OCI-LY7 (cell line): ENCODE results near the genes EPHA5, UBA6, TMPRSS11B, FDCSP and MUC7.

- PRO-cap = no peak
- RAMPAGE, long total RNA = no peak
Measured at GRCh38 chr4:57097079-57097755, 13.0 kb downstream of the IGFBP7 start.

DNA sequence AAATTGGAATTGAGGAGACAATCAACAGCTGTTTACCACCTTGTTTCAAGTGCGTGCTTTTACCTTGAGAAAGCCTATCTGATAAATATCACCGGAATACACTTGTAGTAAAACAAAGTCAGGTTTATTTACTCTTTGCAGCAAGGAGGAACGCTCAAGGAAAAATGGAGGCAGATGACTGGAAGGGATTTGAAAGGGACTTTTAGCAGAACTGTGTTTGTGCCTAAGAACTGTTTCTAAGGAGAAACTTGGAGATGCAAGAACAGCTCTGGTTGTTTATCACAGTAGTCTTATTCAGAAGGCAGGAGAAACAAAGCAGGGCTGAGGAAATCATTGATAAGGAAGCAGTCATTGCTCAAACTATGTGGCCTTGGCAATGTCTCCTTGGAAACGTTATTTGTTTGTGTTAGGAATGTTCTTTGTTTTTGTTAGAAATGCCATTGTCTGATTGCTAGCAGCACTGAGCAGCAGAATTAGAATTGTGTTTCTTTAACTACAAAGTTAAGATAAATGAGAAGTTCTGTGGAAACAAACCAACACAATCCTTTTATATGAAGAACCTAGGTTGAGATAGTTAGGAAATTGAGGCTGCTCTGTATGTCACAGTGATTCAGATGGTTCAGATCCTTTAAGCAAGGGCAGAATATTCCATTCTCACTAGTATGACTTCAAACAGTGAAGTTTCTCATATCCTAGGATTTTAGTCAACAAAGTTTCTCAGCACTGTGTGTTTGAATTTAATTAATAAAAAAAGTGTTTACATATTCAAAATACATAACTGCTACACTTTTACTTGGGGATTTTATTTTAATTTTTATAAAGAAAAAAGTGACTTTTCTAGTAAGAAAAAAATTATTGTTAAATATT lies 1191.3 kb upstream of the IGFBP7 start:
- PRO-cap = no peak
- RAMPAGE, long total RNA = no peak

GRCh38 chr4:60564933-60565265 lies 635.2 kb upstream of the ADGRL3 start:
- PRO-cap = no peak
- RAMPAGE, long total RNA = no peak

DNA sequence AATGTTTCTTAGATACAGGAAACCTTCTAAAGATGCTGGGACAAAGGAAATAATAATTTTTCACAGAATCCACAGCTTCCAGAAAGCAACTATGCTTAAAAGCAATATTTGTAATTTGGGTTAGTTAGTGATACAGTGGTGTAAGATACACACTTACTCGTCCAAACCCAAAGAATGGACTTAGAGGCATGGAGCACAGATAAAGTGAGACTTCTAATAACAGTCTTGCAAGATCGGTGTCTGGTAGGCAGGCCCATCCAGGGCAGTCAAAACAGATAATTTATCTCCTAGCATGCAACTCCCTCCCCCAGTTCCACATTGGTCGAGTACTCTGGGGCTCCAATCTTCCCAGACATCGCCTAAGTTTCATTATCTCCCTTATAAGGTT lies 471.5 kb downstream of the TECRL start:
- PRO-cap = no peak
- RAMPAGE, long total RNA = no peak

DNA sequence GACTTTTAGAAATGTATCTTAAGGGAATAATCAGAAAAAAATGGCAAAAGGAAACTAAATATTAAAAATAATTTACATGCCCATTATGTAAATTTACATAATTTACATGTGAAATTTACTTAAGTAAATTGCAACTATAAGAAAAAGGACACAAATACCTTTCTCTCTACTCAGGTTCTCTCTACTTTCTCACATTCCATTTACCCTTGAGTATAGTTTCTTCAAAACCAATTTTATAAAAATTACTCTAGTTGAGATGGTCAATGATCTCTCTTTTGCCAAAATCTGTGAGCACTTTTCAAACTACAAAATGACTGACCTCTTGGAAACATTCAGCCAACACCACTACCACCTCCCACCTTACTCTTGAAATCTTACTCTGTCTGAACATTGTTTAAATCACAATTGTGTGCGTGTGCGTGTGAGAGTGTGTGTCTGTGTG lies 337.2 kb downstream of the EPHA5 start:
- PRO-cap = no peak
- RAMPAGE, long total RNA = no peak

DNA sequence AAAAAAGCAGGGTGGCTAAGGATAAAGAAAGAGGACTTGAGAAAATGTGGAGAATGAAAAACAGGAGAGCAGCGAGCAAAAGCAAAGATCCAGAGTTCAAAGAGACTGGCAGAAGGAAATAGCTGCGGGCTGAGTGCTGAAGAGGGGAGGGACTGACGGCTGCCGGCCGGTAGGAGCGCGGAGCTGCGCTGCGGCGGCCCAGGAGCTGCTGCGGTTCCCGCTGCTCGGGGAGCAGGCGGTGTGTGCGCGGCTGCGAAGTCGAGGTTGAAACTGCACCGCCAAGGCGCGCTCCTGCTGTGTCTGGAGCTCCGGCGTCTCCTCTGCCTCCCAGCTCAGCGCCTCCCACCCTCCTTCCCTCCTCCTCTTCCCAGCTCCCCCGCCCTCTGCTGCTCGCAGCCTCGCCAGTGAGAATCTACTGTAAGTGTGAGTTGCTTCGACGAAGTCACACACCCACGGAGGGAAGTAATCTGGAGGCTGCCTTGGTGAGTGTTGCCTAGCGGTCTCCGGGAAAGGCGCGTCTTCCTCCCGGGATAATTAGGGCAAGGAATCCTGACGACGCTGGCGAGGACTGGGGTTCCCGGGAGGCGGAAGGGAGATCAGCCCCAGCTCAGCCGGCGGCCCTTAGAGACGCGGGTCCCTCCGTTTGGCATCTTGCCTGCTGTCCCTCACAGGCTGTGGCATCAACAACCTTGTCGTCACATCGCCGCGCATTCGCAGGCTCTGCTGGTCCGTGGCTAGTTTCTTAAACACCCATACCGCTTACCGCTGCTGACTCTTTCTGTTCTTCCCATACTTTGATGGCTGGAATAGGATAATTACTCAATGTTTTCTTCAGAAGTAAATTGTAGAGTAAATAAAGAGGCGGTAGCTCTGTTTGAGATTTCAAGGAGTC lies at the start of gene EPHA5:
EPHA5 (minus strand) TSS at position 298 of the 892 bp plus-strand sequence.
- PRO-cap = no peak
- RAMPAGE, long total RNA = no peak

DNA sequence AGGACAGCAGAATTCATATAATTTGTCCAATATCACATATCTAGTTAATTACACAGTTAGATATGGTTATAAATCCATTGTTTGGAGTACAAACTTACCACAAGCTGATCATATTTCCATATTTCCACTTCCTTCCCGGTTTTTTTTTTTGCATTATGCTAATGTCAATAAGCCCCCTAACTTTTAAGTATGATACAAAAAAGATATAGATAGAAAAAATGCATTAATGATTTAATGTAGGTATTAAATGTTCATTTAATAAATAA lies 569.1 kb upstream of the EPHA5 start:
- PRO-cap = no peak
- RAMPAGE, long total RNA = no peak

- PRO-cap = bidirectional peak, plus-strand start at chr4:67575485, minus-strand start at chr4:67575441; bidirectional peak, plus-strand start at chr4:67576154, minus-strand start at chr4:67576157
- RAMPAGE, long total RNA = no peak
Measured at GRCh38 chr4:67575187-67576456, 17.1 kb downstream of the STAP1 start.

GRCh38 chr4:67581518-67581854 lies 23.0 kb downstream of the STAP1 start:
- PRO-cap = no peak
- RAMPAGE, long total RNA = no peak

DNA sequence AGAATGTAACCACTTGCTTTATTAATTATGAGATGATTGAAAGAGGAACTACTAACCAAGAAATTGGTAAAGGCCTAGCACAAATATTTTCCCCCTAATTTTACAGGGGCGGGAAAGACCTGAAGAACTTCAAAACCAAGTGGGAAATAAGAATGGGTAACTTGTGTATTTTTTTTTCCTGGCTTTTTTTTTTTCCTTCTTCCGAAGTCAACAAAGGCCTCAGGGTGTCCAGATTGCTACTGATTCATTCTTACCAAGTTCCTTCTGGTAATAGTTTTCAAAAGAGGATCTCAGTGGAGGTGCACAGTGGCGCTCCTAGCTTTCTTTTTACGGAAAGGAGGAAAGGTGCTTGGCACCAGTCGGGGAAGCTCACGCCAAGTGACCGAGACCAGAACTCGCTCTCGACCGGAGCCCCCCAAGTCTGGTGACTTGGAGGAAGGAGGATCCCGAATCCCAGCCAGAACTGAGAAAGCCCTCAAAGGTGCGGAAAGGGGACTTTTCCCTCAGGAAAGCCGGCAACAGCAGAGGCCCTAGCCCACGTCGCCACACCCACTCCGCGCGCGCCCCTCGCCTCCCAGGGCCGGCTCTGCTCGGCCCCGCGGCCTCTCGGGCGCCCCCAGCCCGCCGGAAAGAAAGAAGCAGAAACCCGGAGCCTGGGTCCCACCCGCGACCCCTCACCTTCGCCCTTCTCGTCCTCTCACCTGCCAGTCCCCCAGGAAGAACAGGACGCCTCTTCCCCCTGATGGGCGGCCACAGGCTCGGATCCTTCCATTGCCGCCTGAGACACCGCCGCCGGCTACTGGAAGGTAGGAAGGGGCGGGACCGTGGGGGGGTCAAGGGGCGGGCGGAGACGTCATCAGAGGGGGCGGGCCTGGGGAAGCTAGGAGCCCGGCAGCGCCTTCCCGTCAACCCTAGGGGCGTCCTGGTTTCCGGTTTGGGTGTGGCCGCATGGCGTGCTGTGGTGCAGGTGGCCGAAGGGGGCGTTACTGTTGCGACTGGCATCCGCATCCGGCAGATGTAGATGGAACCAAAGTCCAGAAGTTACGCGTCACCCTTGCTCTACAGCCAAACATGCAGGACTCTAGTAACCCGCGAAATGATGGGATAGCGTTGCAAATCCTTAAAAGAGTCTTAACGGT lies at the start of gene UBA6:
UBA6 (minus strand) TSS at position 808 of the 1,139 bp plus-strand sequence.
- PRO-cap = bidirectional peak, plus-strand start at position 549 of the sequence, minus-strand start at position 556 of the sequence; bidirectional peak, plus-strand start at position 1,037 of the sequence, minus-strand start at position 801 of the sequence
- RAMPAGE, long total RNA = no peak

- PRO-cap = no peak
- RAMPAGE, long total RNA = no peak
Measured at GRCh38 chr4:68245578-68245809, at the start of gene TMPRSS11B. TSS of gene TMPRSS11B (minus strand) at chr4:68245694.

DNA sequence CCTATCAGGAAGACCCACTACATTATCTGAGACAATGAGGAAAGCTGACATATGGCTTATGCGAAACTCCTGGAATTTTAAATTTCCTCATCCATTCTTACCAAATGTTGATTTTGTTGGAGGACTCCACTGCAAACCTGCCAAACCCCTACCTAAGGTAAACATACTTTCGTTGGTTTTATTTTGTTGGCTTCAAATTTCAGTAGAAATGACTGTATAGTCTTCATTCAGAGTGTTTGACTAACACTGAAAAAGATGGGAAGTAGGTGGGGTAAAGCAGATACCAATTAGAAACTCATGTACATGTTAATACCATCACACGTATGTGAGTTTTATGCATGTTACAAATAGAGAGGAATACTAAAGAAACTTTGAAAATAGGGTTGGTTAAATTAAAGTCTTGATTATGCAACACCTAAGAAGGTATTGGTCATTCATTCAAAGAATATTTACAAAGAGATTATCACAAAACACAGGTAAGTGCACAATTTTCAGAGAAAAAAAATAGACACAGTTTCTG lies 2.3 kb downstream of the UGT2B10 start:
- PRO-cap = no peak
- RAMPAGE, long total RNA = no peak

DNA sequence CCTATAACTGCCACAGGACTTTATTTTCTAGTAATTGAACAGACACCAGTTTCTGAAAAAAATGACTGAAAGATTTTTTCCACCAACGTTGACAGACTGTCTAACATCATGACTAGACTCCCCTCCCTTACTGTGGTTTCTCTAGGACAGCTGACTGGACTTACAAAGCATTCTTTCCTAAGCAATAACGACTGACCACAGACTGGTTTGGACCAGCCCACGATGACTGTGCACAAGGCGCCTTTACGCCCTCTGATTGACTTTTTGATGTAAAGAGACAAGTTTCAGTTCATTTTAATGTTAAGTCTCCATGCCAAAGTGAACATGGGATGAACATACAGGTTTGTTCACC lies 50.4 kb upstream of the UGT2B4 start:
- PRO-cap = no peak
- RAMPAGE, long total RNA = no peak

DNA sequence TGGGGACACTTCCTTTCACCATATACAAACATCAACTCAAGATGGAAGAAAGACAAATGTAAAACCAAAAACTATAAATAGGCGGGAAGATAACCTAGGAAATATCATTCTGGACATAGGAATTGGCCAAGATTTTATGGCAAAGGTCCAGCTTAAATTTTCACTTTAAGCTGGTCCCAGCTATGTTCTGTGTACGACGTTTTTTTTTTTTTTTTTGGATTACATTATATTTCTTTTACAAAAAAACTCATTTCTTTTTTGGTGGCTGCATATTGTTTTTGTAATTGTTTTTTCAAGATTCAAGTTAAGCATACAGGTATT lies 59.3 kb upstream of the UGT2B4 start:
- PRO-cap = no peak
- RAMPAGE, long total RNA = no peak

DNA sequence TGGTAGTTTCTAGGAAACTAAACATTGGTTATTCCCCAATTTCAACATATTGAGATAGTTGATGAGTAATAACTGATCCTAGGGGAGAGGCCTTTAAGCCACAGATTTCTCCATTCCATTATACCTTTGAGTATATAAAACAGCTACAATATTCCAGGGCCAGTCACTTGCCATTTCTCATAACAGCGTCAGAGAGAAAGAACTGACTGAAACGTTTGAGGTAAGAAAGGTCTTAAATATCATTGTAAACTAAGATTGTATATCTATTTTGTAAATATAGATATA lies at the start of gene FDCSP:
FDCSP (plus strand) TSS at position 162 of the 285 bp plus-strand sequence.
- PRO-cap = no peak
- RAMPAGE, long total RNA = no peak

GRCh38 chr4:70471892-70472353 lies at the start of gene MUC7:
TSS of gene MUC7 (plus strand) at chr4:70472197.
- PRO-cap = no peak
- RAMPAGE, long total RNA = no peak

- PRO-cap = no peak
- RAMPAGE, long total RNA = no peak
Measured at GRCh38 chr4:70662042-70662469, 4.3 kb downstream of the JCHAIN start.

DNA sequence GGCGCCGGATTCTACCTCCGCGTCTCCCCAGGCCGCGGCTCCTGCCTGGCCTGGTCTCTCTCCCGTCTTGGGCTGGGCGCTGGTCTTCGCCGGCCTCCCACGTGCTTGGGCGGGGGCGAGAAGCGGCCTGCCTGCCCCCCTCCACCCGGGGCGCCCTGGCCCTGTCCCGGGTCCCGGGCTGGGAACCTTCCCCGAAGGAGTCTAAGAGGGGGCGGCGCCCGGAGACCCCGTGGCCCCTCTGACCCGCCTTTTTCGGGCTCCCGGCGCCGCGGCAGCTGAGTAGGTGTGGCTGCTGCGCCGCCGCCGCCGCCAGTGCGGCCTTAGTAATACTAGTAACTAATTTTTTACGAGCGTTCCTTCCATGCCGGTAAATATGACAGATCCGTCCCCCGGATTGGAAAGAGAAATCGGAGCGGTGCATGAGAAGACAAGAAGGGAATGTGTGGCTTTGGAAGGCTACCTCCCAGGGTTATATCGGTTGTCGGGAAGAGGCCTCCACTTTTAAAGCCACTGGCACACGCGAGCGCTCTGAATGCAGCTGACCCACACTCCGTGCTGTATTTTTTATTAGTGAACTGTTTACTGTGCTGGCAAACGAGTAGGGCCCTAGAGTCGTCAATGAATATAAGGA lies 16.2 kb upstream of the RUFY3 start:
- PRO-cap = bidirectional peak, plus-strand start at position 171 of the sequence, minus-strand start at position 47 of the sequence; bidirectional peak, plus-strand start at position 257 of the sequence, minus-strand start at position 203 of the sequence
- RAMPAGE, long total RNA = no peak

- PRO-cap = no peak
- RAMPAGE, long total RNA = no peak
Measured at GRCh38 chr4:70706126-70706628, 15.6 kb upstream of the RUFY3 start.

DNA sequence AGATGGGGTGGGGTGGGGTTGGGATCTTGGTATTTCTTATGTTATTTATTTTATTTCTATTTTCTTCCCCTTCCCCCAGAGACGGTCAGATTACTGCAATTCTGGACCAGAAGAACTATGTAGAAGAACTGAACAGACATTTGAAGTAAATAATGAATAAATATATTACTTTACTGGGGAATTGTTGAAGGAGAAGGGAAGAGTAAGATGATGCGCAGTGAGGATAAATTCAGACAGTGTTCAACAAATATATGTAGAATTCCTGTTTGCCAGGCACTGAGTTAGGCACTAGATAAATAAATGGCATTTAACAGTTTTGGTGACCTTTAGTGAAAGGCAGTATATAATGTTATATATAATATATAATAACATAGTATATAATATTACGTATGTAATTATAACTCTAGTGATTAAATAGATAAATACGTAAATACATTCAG lies 53.3 kb downstream of the RUFY3 start:
- PRO-cap = no peak
- RAMPAGE, long total RNA = no peak